HEK293 (cell line): ENCODE results near the genes PPP1R12A, OTOGL and LIN7A.

DNA sequence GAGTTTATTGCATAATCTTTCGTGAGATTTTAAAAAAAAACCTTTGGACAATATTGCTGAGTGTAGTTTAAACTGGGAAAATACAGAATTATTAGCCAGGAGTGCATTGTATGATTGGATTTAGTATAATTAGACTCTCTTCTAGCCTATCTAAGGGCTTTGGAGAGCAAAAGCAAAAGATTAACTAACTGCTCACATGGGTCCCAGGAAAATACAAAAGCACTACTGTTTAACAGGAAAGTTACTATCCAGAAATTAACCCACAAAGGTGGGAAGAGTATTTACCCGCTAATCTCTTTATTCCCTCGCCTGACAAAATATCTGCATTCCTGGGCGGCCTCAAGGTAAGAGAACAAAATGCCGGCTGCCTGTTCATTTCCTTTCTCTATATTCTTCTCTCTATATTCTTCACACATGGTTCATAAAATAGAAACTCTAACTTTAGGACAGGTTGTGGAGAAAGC lies 309.6 kb downstream of the ATXN7L3B start:
- PRO-cap: no peak
- RRBS, 2 experiments: no CpG with 5 or more reads among the region's 5 CpGs

DNA sequence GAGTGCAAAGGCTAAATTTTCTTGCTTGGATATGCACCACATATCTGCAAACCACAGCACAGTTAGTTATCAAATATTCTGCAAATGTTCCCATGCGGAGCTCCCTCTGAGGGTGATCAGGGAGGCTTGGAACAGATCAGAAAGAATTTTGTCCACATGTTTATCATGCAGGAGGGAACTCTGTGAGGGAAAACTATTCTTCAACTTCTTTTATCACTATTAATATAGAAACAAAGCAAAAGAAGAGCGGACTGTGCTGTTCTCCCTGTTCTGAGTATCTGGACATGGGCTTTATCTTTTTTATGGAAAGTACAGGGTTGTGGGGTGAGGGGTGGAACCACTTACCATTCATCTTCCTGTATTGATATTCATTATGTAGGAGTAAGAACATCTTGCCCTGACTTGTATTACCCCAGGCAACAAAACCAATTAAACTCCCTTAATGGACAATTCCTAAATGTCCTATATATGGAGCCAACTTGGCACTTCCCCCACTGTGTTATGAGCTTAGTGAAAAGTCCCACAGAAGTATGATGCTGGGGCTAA lies 139.8 kb upstream of the KRR1 start:
- PRO-cap: no peak
- RRBS, 2 experiments: no CpG with 5 or more reads among the region's 2 CpGs

DNA sequence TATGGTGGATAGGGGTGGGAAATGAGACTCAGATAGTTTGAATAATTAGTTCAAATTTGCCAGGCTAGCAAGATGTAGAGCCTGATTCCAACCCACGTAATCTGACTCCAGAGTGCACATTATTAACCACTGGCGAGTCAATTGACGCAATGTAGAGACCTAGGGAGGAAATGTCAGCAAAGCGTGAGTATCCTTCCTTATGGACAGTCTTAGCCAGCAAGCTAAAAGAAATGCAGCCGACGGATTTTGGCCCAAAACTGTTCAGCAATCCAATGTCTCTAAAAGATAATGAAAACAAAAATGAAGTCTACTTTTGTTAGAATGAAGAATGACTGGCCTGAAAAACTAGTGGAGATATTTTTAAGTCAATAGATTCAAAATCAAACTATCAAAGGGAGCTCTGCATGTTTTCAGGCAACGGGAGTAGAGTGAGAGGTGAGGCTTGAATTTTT lies 193.3 kb upstream of the KRR1 start:
- PRO-cap: no peak
- RRBS, 2 experiments: no CpG with 5 or more reads among the region's 7 CpGs

DNA sequence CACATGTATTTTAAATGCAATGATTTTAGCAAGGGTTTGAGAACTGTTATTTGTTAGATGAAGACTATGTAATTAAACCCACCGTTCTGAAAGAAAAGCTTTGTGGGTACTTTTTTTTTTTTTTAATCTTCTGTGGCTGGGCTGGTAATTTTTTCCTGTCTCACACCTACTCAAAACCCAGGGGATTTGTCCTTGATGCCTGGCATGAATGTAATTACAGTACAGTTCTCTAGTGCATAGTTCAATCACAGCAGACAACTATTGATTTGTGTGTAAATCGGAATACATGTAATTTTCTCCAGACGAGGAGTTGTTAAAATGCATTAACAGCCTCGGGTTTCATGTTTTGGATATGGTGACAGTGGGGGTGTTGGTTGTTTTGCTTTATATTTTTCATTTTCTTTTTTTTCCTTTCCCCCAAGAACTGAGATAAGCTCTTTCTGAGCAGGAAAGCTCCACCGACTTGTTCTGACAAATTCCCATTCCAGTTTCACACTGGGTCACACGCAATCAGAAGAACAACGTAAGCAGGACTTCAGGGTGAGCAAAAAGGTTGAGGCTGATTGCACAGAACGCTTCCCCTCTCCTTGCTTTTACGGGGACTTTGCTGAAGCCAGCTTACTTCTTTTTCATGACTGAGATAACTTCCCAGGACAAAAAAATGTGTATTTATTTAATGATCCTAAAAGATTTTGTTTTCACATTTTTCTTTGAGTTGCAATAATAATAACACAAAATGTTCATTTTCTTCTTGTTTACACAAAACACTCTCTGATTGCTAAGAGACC lies 206.3 kb downstream of the NAP1L1 start:
- PRO-cap: no peak
- RRBS, 2 experiments: no CpG with 5 or more reads among the region's 9 CpGs

GRCh38 chr12:76020168-76020699 lies 64.3 kb downstream of the NAP1L1 start:
- PRO-cap: no peak
- RRBS, 2 experiments: no CpG with 5 or more reads among the region's 9 CpGs

GRCh38 chr12:76050143-76050863 lies 34.2 kb downstream of the NAP1L1 start:
- PRO-cap: no peak
- RRBS, 2 experiments: no CpG with 5 or more reads among the region's 6 CpGs

DNA sequence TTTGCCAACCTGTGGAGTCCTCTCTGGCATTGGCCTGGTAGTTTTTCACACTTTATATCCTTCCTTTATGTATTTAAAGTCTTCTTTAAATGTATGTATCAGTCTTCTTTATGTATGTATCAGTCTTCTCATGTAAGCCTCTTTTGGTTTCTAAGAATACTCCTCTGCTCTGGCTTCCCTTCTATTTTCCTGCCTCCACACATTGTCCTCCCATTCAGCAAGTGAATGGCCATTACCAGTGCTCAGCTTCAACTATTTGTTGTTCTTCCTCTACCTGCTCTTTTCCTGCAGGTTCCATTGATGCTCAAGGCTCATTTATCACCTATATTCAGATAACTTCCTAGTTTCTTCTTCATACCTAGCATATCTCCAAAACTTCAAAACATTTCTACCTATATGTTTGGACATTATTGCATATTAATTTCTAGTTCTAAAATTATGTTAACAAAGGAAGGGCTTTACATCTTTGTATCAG lies 92.5 kb downstream of the OSBPL8 start:
- PRO-cap: no peak

DNA sequence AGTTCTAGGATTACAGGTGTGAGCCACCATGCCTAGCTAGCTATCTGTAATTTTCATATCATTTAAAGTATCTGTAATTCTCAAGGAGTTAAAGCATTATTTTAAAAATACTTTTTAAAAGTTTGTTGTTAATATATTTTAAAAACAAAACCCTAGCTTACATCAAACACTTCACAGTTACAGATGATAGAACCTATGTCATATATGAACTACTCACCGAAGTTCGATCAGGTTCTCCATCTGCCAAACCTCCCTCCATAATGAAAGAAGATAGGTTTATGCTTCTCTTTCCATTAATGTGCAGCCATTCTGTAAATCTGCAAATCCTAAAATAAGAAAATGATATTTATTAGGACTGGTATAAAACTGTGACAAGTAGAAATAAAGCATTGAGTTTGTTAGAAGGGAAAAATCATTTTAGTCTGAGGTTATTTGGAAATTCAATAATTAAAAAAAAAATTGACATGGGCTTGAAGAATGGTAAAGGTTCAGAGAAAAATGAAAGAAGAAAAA lies 72.2 kb downstream of the OSBPL8 start:
- PRO-cap: no peak
- RRBS, 2 experiments: no CpG with 5 or more reads among the region's 2 CpGs

- PRO-cap: no peak
- RRBS, 2 experiments: no CpG with 5 or more reads among the region's 5 CpGs
These were observed 13.8 kb downstream of the ZDHHC17 start for GRCh38 chr12:76777592-76778164.

GRCh38 chr12:78865498-78865873 lies 912 bp downstream of the SYT1 start:
- PRO-cap: no peak
- RRBS, 2 experiments: no CpG with 5 or more reads among the region's 5 CpGs

GRCh38 chr12:78888569-78889109 lies 24.1 kb downstream of the SYT1 start:
- PRO-cap: no peak
- RRBS, 2 experiments: no CpG with 5 or more reads among the region's 5 CpGs

- PRO-cap: no peak
These were observed 264.7 kb downstream of the PAWR start for GRCh38 chr12:79426135-79426416.

- PRO-cap: no peak
- RRBS, 2 experiments: no CpG with 5 or more reads among the region's 3 CpGs
These were observed 235.5 kb downstream of the PAWR start for GRCh38 chr12:79455172-79455722.

GRCh38 chr12:79551892-79552541 lies 138.7 kb downstream of the PAWR start:
- PRO-cap: no peak
- RRBS, 2 experiments: no CpG with 5 or more reads among the region's 7 CpGs

DNA sequence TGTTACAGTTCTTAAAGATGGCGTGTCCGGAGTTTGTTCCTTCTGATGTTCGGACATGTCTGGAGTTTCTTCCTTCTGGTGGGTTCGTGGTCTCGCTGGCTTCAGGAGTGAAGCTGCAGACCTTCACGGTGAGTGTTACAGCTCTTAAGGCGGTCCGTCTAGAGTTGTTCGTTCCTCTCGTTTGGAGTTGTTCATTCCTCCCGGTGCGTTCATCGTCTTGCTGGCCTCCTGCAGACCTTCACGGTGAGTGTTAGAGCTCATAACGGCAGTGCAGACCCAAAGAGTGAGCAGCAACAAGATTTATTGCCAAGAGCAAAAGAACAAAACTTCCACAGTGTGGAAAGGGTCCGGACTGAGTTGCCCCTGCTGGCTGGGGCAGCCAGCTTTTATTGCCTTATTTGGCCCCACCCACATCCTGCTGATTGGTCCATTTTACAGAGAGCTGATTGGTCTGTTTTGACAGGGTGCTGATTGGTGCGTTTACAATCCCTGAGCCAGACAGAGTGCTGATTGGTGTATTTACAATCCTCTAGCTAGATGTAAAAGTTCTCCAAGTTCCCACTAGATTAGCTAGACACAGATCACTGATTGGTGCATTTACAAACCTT lies 137.7 kb downstream of the PAWR start:
- PRO-cap: no peak
- RRBS, 2 experiments: no CpG with 5 or more reads among the region's 17 CpGs

DNA sequence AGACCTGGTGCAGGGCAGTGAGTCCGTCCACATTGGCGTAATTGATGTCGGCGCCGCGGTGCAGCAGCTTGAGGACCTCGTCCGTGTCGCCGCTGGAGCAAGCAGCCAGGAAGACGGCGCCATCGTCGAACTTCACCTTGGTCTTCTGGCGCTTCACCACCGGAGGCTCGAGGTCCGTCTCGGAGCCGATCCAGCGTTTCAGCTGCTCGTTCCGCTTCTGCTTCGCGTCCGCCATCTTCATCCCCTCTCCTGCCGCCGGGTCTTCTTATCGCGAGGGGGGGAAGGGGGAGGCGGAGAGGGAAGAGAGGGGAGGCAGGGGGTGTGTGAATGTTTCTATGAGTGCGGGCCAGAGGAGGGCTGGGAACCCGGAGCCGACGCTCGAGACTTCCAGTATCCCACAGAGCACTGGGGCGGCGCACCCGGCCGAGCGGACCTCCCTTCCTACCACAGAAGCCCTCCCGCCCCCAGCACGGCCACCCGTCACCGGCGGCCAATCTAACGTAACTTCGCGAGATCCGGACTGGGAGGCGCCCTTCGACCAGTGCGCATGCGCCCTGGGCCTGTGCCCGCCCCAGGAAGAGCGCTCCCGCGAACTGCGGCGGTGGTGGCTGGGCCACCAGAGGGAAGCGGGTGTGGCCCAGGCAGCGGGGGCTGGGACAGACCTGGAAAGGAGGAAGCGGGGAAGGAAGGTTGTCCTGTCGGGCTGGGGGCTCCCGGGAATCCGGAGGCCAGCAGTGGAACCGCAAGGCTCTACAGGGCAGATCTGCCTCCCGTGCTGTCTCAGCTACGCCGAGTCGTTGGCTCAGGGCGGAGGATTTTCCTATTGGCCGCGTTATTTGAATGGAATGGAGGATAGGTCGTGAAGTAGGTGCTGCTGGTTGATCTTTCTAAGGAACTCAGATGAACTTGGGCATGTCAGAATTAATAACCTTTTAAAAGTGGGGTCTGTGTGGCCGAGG lies at the start of gene PPP1R12A:
Gene PPP1R12A (minus strand): TSS at position 407 of the 959 bp plus-strand sequence.
- PRO-cap: bidirectional peak, plus-strand start at position 619 of the sequence, minus-strand start at position 257 of the sequence
- RRBS, 2 experiments: 1% methylated on average over 24 to 26 of the region's 76 CpGs

DNA sequence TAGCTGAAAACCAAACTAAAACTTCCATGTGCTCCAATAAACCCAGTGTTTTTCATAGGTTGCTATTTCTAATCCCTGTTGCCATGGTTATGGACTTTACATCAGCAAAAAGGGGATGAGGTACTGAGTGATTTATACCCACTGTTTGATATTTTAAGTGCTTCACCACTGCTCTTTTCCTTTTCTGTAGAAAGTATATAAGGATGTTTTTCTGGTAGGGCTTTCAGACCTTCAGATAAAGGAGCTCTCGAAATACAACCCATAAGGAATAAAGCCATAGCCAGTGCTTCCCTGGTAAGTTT lies at the start of gene OTOGL:
Gene OTOGL (plus strand): TSS at position 226 of the 302 bp plus-strand sequence.
- PRO-cap: no peak
- RRBS, 2 experiments: no CpG with 5 or more reads among the region's 1 CpG

- PRO-cap: no peak
- RRBS, 2 experiments: no CpG with 5 or more reads among the region's 5 CpGs
These were observed 1.1 kb downstream of the PTPRQ start for GRCh38 chr12:80445075-80445663.

GRCh38 chr12:80937413-80938324 lies at the start of gene LIN7A:
Gene LIN7A, minus strand, starts transcription at chr12:80937934.
- PRO-cap: bidirectional peak, plus-strand start at chr12:80937600, minus-strand start at chr12:80937547; bidirectional peak, plus-strand start at chr12:80937859, minus-strand start at chr12:80937934
- RRBS, 2 experiments: no CpG with 5 or more reads among the region's 50 CpGs

GRCh38 chr12:81079436-81079614 lies 1.4 kb downstream of the ACSS3 start:
- PRO-cap: no peak
- RRBS, 2 experiments: no CpG with 5 or more reads among the region's 1 CpG